Parietal lobe (tissue), 2 donors: ENCODE measurements around a stretch of chr3.

DNA sequence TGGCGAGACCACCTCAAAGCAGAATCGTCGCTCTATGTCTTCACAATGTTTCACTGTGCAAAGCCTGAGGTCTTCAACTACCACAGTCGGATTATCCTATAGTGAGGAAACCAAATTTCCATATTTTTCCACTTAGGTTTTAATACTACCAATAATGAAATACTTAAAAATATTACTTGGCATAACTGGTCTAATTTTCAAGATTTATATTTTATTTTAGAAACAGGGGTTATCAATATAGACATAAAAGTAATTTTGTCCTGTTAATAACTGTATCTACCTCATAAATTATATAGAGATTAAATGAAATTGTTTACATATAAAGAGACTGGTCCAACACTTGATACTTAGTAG, 36.2 kb upstream of the XXYLT1 start:
- RAMPAGE, long total RNA, result no peak

DNA sequence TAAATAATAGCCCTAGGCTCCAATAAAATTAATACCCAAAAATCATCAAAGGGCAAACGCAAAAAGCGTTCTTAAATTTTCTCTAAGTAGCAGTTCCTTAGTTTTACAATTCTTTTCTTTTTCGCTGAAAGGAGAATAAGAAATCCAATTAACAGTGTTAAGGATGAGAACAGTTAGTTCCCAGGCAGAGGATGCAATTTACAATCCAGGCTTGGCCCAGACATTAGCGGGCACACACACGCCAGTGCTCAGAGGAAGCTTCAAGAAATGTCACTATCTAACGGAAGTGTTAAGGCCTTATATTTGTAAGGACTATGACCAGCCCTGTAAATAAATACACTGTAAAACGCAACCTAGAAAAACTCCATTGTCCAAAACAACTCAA, 1.4 kb downstream of the ACAP2 start:
- RAMPAGE, long total RNA, result no peak

DNA sequence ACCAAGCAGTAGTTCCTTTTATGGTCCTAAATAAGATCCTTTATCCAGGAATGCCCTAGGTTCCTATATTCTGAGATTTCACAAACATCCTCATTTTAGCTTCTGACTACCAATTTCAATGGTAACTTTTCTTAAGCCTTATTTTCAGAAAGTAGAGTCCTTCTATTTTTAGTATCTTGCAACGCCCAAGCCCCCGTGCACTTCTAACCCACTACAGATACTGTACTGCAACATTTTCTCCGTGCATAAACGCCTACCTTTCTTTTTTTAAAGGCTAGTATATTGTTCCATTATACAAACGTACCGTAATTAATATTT, 1.3 kb downstream of the PPP1R2 start:
- RAMPAGE, long total RNA, result no peak

DNA sequence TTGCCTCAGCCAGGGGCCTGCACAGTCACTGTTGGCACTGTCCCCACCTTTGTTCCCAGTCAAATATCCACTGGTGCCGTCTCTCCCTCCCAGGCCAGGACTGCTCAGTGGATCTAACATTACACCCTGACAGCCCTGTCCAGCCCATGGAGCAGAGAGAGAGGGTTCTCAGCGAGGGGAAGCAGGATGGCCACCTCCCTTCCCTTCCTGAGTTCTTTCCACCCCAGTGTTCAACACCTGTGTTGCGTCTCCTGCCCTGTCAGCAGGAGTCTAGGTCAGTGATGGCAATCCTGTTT, 1.6 kb upstream of the PPP1R2 start:
- RAMPAGE, long total RNA, result no peak

- RAMPAGE, long total RNA, result no peak
These were observed 12.0 kb upstream of the APOD start for GRCh38 chr3:195595800-195596132.

DNA sequence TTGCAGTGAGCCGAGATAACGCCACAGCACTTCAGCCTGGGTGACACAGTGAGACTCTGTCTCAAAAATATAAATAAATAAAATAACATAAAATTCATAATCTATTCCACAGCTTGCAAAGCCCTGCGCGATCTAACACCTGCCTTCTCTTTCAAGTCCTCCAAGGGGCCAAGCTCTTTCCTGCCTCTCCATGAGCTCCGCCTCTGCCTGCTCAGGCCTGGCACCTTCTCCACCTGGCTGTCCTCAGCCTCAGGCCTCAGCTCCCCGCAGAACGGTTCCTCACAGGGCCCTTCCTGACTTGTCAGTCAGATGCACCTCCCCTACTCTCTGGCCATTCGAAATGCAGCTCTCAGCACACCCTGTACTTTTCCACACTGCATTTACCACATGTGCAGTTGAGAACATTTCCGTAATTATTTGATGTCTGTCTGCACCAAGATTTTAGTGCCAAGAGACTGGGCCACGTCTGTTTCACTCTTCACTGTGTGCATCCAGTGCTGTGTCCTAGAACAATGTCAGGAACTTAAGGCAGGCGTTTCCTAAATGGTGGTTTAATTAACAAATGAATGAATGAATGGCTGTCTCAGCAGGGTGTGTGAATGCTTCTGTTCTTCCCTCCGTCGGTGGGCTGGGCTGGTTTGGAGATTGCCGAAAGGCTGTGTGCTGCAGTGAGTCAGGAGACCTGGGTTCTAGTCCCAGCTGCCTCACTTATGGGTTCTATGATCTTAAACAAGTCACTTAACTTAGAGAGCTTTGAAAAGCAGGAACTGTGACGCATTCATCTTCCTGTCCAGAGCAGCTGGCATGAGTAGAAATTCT, 5.5 kb downstream of the MUC4 start:
- RAMPAGE, long total RNA, result no peak

DNA sequence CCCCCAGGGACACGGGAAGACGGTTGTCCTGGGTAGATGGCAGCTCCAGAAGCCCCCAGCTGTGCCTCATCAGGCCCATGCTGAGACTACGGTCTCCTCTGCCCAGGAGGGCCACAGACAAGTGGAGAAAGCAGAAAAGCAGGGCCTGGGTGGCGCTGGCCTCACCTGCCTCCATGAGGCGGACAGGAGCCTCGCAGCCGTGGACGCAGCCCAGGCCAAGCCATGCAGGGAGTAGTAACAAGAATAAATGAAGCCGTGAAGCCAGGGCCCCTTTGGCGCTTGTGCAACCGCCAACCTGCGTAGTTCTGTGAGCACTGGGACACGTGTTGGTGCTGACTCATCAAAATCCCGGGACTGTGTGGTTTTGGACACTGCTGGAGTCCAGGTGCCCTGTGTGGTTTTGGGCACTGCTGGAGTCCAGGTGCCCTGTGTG, 12.3 kb upstream of the MUC4 start:
- RAMPAGE, long total RNA, result no peak

DNA sequence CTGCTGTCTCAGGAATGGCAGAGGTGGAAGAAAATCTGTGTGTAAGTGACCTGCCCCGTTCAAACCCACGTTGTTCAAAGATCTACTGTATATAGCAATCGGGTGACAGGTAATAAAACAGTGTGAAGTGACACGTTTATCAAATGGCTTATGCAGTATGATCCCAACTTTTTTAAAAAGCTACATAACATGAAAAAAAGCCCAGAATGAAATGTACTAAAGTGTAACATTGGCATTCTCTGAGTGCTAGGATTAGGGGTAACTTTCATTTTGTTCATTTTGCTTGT, 16.6 kb upstream of the MUC4 start:
- RAMPAGE, long total RNA, result no peak

GRCh38 chr3:195848843-195849559, 37.3 kb upstream of the MUC4 start:
- RAMPAGE, long total RNA, result no peak

DNA sequence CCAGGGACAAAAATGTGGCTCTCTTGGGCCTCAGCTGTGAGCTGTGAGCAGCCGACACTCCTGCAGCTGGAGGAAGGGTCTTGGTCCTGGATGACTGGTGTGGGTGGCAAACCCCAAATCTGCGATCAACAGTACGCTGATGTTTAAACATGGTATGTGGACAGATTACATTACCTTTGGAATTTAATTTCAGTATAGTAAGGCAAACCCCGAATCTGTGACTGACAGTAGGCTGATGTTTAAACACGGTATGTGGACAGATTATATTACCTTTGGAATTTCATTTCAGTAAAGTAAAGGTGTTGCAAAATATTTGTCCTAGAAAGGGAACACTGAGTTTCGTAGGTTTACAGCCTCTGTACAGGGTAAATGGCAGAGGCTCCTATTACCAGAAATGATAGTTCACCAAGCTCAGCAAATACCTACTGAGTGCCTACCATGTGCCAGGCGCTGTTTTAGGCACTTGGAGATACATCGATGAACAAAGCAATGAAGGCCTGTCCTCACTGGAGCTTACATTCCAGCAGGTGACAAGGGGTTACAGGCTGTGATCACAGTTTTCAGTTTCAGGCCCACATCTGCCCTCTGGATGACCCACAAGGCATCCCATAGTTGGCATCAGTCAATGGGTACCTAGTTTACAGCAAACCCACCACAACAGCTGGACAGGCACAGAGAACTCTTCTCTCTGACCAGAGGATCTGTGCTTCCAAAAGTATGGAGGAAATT, 40.6 kb upstream of the MUC4 start:
- RAMPAGE, long total RNA, result no peak

GRCh38 chr3:196080401-196080901, 1.4 kb downstream of the TFRC start:
- RAMPAGE, long total RNA, result no peak

- RAMPAGE, long total RNA, result no peak
These were observed 824 bp upstream of the TFRC start for GRCh38 chr3:196082711-196083116.

DNA sequence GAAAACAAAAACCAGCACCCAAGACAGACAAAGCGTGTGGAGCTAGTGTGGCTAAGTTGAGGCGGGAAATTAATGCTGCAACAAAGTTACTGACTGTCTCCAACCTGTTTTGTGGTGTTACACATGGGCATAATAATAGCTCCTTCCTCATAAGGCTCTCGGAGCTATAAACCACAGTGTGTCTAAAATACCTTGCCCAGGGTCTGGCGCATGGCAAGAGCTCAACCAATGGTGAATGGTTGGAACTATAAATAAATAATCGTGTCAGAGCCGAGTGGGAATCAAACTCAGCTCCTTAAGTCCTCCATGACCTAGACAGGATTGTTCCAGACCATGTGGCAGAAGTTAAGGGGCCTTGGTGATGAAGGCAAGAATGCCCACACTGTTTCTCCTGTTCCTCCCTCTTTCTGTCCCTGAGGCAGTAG, 36.0 kb upstream of the TFRC start:
- RAMPAGE, long total RNA, result no peak

DNA sequence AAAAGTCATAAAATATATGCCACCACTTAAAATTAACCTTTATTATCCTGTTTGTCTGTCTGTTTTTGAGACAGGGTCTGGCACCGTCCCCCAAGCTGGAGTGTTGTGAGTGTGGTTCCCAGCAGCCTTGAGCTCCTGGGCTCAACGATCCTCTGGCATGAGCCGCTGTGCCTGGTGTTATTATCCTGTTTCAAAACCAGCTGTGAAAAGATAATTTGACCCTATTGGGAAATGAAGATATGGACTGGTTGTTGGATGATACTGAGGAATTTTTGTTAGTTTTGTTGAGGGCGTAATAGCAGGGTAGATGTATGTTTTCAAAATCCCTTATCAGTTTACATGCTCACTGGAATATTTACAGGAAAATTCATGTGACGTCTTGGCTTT, 56.5 kb upstream of the TFRC start:
- RAMPAGE, long total RNA, result no peak

DNA sequence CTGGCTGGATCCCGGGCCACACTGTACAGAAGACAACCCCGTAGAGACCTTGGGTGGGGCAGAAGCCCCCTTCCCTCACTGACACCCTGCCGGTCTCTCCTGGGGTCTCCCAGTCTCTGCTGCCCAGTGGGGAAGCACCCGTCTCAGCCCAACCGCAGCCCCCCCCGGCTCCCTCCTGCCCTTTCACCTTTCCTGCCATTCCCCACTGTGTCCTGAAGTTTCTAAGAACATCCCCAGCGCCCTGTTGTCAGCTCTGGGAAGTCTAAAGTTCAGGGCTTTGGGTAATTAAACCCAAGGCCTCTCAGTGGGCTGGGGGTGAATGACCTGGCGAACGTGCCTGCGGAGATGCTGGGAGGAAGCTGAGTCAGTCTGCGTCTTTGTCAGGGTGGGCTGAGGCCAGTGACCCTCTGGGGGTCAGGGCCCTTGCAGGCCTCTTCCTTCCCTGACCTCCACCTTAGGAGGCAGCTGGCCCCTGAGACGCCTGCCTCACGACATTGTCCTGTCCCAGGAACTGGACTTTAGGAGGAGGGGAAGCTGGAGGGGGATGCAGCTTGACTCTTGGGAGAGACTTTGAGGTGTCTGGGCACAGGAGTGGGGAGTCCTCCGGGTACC, 1.4 kb upstream of the SLC51A start:
- RAMPAGE, long total RNA, result no peak

DNA sequence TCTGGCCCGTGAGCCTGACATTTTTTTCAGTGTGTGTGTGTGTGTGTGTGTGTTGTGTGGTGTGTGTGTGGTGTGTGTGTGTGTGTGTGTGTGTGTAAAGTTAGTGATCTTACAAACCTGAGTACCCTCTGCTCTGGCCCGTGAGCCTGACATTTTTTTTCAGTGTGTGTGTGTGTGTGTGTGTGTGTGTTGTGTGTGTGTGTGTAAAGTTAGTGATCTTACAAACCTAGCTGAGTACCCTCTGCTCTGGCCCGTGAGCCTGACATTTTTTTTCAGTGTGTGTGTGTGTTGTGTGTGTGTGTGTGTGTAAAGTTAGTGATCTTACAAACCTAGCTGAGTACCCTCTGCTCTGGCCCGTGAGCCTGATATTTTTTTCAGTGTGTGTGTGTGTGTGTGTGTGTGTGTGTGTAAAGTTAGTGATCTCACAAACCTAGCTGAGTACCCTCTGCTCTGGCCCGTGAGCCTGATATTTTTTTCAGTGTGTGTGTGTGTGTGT, 999 bp downstream of the DYNLT2B start:
- RAMPAGE, long total RNA, result no peak

GRCh38 chr3:196396942-196397654, 35.1 kb downstream of the UBXN7 start:
- RAMPAGE, long total RNA, result no peak

- RAMPAGE, long total RNA, result no peak
These were observed 257 bp downstream of the SMCO1 start for GRCh38 chr3:196514937-196515240.

- RAMPAGE, long total RNA, result no peak
These were observed 29.9 kb downstream of the FBXO45 start for GRCh38 chr3:196598296-196598842.

- RAMPAGE, long total RNA, result no peak
These were observed 27.5 kb upstream of the NRROS start for GRCh38 chr3:196611692-196612644.